Lung (tissue), 4 donors: Measurements from ENCODE around the gene KDM5B.

DNA sequence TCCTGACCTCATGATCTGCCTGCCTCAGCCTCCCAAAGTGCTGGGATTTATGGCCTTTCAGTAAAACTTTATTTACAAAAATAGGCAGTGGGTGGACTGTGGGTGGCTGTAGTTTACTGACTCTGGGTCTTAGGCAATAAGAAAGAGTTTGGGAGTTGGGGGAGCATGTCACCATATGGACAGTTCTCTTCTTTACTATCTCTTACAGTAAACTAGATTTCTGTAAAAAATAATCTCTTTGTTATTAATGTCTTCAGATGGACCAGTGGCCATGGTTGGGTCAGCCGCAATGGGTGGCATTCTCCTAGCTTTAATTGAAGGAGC is 9.8 kb downstream of the TIMM17A start:
- PRO-cap = no peak
- RAMPAGE, long total RNA = no peak
- RRBS = no CpG with 5 or more reads among the region's 1 CpG

GRCh38 chr1:201982074-201982432 is 395 bp upstream of the RNPEP start:
- PRO-cap = no peak
- RAMPAGE, long total RNA = no peak
- RRBS = 2% methylated on average over 2 of the region's 11 CpGs

- PRO-cap = no peak
- RAMPAGE, long total RNA = no peak
- RRBS = no CpG with 5 or more reads among the region's 12 CpGs
Observed at GRCh38 chr1:202005324-202006127, 4.9 kb upstream of the ELF3 start.

DNA sequence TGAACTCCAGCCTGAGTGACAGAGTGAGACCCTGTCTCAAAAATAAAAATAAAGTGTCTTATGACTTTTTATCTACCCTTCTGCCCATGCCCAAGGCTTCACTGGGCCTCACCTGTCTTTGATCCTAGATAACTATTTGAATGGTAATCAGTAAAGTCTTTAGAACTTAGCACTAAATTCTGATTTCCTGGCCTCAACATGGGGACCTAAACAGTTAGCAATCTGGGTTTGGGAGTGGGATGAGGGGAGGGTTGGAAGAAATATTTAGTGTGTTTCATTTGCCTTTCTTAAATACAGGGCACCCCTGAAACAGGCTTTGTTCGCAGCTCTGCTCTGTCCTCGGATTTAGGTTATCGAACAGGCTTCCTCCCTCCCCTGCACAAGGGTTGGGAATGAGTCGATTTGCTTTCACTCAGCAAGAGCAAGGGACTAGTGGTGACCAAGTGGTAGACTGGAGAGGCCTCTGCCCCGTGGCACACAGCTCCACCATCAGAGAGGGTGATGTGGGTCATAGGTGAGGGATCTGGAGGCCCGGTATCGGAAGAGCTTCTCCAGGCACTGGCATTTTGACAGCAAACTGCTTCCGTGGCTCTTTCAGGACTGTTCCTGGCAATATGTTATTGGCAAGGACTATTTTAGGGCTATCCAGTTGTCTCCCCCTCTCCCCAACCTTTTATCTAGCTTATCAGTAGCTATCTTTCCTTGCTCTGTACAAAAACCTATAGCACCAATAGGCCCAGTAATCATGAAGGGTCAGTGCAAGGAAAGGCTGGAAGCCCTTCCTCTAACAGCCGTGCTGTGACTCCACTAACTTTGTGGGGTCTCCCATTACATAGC is 3.2 kb upstream of the ELF3 start:
- PRO-cap = no peak
- RAMPAGE, long total RNA = no peak
- RRBS = no CpG with 5 or more reads among the region's 9 CpGs

DNA sequence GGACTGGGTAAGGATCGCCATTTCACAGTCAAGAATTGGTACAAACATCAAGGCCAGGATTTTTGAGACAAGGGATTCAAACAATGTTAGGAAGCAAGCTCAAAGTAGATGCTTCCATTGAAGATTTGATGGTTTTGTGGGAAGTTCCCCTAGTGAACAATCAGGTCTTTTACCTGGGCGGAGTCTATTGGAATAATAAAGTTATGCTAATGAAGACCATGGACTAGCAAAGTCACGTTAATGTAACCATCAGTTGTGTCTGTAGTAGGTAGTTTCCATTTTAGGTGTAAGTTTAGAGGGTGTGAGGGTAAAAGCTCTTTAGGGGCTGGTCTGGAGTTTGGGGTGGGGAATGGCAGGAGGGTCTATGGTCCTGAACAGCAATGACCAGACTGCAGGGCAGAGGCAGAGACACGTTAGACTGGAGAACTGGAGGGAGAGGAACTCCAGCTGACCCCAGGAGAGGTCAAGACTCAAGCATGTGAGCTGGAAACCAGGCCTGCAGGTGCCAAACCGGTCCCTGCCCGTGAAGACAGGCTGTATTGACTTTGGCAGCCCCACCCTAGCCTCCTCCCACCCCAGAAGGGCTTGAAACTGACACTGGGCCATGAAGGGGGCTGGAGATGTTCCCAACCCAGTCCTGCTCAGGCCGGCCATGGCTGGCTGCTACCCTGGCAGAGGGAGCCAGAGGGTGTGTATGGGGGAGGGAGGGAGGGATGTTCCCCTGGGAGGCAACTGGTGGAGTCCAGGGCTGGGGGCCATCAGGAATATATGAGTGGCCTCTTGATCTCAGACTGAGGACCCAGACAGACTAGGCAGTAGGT is 35.9 kb upstream of the GPR37L1 start:
- PRO-cap = no peak
- RAMPAGE, long total RNA = no peak
- RRBS = no CpG with 5 or more reads among the region's 7 CpGs

DNA sequence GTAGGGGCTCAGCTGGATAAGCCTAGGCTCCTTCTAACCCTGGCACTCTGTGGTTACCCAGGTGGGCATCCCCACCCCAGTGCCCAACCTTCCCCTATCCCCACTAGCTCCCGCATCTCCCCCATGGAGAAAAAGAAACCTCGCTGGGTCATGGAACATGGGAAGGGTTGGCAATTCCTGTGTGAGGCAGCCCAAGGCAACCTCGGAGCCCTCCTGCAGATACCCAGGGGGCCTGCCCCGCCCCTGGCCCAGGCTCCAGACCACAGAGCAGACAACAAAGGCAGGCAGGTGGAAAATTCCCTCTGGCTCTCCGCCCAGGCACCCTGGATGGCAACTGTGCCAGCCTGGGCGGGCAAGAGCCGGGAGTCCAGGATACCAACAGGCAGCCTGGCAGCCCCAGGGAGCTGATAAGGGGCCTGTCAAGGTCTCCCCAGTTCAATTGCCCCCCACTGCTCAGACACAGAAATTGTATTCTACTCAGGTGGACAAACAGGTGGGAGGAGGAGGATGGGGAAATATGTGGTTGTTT is 15.5 kb upstream of the GPR37L1 start:
- PRO-cap = no peak
- RAMPAGE, long total RNA = no peak
- RRBS = no CpG with 5 or more reads among the region's 7 CpGs

- PRO-cap = no peak
- RAMPAGE, long total RNA = no peak
- RRBS = no CpG with 5 or more reads among the region's 5 CpGs
Observed at GRCh38 chr1:202148061-202148940, 3.8 kb upstream of the ARL8A start.

DNA sequence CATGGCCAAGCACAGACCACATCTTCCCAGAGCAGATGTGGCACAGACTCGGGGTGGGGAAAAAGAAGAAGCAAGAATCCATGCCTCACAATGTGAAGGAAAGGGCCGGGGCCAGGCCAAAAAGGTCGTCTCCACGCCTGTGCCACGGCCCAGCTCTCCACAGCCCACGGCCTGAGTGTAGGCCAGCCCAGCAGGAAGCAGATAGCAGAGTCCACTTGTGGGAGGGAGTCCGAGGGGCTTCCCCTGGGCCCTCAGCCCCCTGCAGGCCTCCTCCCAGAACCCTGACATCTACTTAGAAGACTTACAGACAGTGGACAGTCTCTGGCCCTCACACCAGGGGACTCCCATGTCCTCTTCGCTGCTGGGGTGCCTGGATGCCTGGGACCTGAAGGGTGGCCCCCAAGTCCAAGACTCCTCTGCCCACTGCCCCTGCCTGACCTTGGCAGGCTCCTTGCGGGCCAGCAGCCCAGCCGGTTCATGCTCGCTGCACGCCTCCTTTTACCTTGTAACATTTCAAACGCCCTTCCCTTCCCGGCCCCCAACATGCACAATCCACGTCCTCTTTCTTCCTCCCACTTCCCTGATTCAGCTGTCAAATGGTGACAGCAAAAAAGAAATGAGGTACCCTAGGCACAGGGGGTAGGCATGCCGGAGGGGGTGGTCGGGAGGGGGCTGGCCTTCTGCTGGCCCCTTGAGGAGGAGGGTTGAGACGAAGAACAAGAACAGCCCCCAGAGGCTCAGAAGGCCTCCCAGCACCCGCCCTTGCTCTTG is 865 bp upstream of the PTPN7 start:
- PRO-cap = no peak
- RAMPAGE, long total RNA = no peak
- RRBS = 21% methylated on average over 4 of the region's 19 CpGs

DNA sequence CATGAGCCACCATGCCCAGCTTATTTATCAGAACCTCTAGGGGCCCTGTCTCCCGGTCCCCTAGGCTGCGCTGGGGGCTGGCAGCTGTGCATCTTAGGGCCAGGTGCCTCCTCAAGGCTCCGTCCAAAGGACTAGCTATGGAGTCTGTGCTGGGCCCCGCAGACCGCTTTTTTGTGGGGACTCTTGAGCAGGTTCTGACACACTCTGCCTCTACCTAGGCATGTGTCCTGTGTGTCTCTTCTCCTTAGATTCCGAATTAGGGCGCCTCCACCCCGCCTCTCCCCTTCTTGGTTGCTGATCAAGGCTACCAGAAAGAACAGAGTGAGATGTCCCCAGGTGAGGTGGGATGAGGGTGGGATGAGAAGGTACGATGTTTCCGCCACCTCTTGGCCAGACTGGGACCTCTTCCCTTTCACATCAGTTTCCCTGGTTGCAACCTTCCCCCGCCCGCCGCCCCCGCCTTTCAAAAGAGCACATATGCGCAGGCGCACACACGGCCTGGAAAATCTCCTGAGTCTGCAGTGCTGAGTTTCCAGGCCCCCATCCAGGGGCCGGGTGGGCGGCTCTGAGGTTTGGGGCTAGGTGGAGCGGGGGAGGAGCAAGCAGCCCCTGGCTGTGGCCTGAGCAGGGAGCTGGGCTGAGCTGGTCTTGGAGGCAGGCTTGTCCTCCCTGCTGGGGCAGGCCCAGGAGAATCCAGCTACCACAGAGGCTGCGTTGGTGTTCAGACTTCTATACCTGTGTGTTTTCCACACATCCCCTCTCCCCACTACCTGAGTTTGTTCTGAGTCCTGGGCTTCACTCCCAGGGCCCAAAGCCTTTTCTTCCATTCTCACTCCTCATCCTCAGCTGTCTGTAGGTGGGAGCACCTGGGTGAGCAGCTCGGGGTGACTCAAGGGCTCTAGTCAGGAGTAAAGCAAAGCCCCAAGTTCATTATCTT is 5.2 kb upstream of the PTPN7 start:
- PRO-cap = no peak
- RAMPAGE, long total RNA = no peak
- RRBS = no CpG with 5 or more reads among the region's 22 CpGs

GRCh38 chr1:202509108-202509625 is 160.7 kb downstream of the PPP1R12B start:
- PRO-cap = no peak
- RAMPAGE, long total RNA = no peak
- RRBS = no CpG with 5 or more reads among the region's 3 CpGs

DNA sequence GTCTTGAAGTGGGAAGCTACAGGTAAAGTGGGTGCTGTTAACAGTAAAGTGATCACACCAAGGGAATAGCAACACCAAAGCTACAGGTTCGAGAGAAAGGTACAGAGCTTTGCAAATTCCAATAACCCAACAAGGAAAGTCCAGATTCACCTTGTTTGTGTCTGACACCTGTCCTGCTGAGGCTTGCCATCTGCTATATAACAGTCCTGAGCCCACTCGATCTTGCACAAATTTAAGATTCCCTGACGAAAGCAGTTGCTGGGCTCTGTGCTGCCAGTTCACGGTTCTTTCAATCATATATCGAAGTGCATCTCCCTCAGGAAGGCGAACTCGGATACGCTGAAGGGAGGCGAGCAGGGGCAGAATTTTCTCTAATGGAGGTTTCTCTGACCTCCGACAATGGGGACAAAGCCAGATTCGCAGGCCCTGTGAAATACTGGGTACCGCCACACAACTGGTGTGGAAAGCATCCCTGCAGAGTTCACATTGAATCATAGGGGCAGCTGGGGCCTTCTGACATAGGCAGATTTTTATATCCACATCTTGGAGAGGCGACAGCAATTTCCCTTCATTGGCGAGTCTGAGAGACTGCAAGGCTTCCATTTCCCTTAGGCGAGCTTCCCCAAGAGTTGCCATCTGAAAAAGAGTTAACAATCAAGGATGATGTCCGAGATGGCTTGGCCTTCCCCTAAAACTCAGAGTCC is 23.1 kb upstream of the SYT2 start:
- PRO-cap = no peak
- RAMPAGE, long total RNA = no peak
- RRBS = no CpG with 5 or more reads among the region's 16 CpGs

DNA sequence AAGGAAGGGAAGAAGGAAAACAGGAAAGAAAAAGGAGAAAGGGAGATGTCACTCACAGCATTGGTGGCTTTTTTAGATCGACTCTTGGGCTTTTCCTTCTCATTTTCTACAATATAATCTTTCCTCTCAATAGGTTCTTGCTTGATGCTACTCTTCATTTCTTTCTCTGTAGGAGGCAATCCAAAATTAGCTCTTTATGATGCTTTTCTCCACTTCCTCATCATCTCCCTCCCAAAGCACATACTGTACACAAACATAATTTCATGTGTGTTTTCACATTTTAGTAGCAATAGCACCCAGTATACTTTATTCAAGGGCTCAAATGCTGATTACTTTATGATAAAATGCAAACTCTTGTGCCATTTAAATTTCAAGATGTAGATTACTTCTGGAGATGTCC is 45.6 kb downstream of the KDM5B start:
- PRO-cap = no peak
- RAMPAGE, long total RNA = no peak
- RRBS = no CpG with 5 or more reads among the region's 1 CpG

GRCh38 chr1:202763771-202764321 is 44.4 kb downstream of the KDM5B start:
- PRO-cap = no peak
- RAMPAGE, long total RNA = no peak
- RRBS = no CpG with 5 or more reads among the region's 4 CpGs

DNA sequence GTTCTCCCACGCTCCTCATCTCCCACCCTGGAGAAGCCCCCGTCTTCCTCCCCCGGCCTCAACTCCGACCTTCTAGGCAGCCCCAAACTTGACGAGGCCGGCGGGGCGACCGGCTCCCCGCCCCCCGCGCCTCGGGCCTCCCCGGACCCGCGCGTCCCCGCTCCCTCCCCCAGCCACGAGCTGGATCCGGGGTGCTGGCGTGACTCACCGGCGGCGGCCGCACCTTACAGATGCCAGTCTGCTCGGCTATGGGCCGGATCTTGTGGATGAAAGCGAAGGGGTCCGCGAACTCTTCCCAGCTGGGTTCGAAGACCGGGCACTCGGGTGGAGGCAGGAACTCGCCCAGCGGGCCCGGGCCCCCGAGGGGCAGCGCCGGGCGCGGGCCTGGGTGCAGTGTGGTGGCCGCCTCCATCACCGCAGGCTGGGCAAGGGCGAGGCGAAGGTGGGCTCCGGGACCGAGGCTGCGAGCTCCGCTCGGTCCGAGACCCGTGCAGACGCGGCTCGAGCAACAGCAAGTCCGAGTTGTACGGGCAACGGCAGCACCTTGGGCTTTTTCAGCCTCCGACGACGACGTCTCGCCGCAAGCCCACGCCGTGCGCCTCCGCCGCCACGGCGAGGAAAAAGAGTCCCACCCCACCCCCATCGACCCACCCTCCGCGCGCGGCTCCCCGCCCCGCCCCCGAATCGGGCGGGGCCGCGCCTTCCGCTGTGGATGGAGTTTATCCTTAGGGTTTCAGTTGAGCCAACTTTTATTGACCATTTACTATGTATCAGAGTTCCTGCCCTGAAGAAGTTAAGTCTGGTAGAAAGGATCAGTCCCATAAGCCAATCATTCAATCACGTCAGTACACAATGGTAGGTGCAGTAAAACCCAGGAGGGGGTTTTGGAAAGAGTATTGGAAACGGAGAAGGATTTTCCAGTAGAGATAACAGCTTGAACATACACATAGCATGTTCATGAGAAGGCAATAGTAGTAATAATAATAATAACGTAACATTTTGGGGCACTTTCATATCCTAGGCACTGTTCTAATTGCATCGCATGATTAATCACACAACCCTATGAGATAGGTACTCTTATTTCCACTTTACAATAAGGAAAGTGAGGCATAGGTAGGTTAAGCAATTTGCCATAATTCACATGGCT is at the start of gene KDM5B:
TSS of gene KDM5B (minus strand) at position 528 of the 1,147 bp plus-strand sequence.
- PRO-cap = unidirectional peak, minus-strand start at position 577 of the sequence
- RAMPAGE, long total RNA = no peak
- RRBS = 2% methylated on average over 32 of the region's 88 CpGs

GRCh38 chr1:202891327-202891808 is 2.4 kb upstream of the RABIF start:
- PRO-cap = no peak
- RAMPAGE, long total RNA = no peak
- RRBS = no CpG with 5 or more reads among the region's 2 CpGs

DNA sequence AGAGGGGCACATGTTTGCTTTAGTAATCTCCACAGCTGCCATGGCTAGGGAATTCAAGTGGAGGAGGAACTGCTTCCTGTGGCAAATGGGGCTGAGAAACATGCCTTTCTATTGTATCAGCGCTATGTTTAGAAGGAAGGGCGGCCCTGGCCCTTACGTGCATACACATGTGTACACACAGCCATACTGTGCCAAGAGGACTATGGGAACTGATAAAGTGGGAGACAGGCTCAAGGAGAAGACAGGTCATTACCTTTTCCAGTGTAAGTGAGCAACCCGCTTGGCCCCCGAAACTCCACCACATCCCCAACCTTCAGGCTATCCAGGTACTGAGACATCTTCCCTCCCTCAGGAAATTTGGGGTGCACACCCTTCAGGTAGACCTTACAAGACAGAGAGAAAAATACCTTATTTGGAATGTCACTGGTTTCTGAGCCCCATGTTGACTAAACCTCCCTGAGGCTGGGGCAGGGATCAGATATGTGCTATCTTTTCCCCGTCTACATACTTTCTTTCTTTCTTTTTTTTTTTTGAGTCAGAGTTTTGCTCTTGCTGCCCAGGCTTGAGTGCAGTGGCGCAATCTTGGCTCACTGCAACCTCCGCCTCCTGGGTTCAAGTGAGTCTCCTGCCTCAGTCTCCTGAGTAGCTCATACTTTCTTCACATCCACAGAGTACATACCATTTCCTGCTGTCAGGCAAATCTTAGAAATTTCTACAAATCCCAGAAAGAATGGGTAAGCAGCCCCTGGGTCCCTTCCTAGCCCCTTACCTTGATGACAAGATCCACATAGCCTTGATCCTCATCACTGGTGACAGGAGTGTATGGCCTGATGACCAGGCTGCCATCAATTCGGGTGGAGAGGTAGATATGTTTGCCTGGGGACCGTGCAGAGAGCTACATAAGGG is 1.7 kb downstream of the CYB5R1 start:
- PRO-cap = no peak
- RAMPAGE, long total RNA = no peak
- RRBS = no CpG with 5 or more reads among the region's 10 CpGs

DNA sequence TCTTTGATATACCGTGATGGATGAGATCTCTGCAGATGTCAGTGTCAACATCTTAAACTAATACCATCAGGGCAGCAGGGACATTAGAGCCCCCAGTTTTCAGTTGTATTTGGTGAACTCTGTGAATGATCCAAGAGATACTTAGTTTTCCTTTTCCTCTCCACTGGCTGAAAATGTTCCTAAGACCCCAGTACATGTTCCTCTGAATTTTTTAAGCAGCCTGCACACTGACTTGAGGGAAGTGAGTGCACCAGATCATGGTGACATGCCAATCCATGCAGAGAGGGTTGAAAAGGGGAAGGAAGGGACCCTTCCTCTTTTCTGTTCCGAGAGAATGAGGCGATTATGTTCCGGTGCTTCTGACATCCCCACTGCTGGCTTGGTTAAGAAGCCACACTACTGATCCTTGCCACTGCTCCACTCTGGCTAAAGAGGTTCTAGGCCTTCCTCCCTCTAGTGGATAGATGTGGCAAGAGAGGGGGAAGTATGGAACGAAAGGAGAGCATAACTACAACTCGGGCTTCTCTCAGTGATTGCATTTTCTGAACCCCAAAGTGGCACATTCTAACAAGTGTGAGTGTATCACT is 1.8 kb upstream of the CYB5R1 start:
- PRO-cap = no peak
- RAMPAGE, long total RNA = no peak
- RRBS = no CpG with 5 or more reads among the region's 6 CpGs

- PRO-cap = no peak
- RAMPAGE, long total RNA = no peak
- RRBS = no CpG with 5 or more reads among the region's 6 CpGs
Observed at GRCh38 chr1:203059390-203060148, 26.2 kb downstream of the MYOG start.

DNA sequence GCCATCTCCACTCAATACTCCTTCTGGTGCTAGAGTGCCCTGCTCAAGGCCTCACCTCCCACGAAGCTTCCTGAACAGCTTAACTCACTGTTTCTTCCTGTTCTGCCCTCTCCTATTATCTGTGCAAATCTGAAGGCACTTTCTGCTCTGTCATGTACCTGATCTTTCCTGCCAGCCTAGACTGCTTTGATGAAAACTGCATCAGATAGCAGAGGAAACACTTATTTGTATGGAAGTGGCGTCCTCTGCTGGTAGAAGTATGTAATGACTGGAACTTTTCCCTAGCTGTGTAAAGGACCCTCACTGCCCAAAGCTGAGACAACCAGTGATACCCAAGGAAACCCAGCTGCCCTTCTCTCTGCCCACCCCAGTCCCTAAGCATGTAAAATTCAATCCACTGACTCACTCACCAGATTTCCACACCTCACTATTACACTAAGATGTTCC is 36.3 kb upstream of the BTG2 start:
- PRO-cap = no peak
- RAMPAGE, long total RNA = no peak
- RRBS = no CpG with 5 or more reads among the region's 2 CpGs

GRCh38 chr1:203300035-203300469 is 5.3 kb upstream of the BTG2 start:
- PRO-cap = no peak
- RAMPAGE, long total RNA = no peak
- RRBS = no CpG with 5 or more reads among the region's 3 CpGs